Left common carotid artery plus branches (tissue), 1 donor: ENCODE data around the genes TPD52L3 and TYRP1.

- PRO-cap, result no peak
Measured at GRCh38 chr9:6328012-6328595, at the start of gene TPD52L3. TSS of gene TPD52L3 (plus strand) at chr9:6328375.

GRCh38 chr9:6427600-6428004, 14.6 kb downstream of the UHRF2 start:
- PRO-cap, result no peak

DNA sequence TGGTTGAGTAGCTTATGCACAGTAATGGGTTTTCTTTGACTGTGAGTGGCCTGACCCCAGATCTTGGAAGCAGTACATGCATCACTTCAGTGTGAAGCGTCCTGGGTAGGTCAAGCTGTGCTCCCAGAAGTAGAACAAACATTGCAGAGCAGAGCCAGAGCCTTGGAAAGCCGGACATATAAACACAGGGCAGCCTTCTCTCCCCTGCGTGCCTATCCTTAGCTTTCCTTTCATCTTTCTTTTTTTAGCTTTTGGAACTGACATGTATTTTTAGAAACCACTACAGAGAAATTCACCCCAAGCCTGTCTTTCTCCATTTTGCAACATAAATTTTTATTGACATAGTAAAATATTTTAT, 389.4 kb downstream of the KDM4C start:
- PRO-cap, result no peak

DNA sequence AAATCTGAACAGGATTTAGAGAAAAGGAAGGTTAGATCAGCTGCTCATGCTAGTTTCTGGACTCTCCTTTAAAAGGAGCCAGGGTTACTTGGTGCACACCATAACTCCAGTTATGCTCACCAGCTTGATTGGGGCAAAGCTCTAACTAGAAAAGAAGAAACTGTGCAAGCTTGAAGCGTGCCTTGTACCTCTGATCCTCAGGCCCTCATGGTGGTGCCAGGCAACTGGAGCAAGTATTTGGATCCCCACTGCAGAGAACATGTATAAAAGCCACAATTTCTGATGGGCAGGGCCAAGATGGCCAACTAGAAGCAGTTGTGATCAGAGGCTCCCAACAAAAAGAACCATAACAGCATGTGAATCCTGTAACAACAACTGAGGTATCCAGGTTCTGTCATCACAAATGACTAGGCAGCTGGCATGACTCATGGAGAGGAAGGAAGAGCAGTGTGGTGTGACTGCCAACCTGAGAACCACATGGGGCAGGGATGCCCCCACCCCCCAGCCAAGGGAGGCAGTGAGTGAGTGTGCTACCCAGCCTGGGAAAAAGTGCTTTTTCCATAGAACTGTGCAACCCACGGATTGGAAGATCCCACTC, 79.8 kb upstream of the DMAC1 start:
- PRO-cap, result no peak

GRCh38 chr9:11064813-11065421, 452.1 kb upstream of the PTPRD start:
- PRO-cap, result no peak

DNA sequence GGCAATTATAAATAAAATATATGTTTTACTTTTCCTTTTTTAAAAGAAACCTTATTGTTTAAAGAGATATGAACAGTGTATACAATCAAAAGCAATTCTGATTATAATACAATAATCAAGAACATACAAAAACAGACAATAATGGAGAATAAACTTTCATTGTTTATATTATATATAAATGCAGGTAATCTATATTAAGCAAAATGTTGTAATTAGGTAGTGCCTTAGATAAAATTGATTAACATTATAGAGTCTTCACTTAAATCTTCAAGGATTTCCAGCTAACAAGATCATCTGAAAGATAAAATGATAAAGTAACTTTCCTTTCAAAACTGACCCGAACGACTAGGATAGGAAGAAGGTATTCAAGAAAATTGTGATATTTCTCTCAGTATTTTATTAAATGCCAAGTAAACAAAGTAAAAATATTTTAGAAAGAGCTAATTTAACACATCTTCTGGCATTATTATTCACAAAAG, 430.9 kb upstream of the TYRP1 start:
- PRO-cap, result no peak

DNA sequence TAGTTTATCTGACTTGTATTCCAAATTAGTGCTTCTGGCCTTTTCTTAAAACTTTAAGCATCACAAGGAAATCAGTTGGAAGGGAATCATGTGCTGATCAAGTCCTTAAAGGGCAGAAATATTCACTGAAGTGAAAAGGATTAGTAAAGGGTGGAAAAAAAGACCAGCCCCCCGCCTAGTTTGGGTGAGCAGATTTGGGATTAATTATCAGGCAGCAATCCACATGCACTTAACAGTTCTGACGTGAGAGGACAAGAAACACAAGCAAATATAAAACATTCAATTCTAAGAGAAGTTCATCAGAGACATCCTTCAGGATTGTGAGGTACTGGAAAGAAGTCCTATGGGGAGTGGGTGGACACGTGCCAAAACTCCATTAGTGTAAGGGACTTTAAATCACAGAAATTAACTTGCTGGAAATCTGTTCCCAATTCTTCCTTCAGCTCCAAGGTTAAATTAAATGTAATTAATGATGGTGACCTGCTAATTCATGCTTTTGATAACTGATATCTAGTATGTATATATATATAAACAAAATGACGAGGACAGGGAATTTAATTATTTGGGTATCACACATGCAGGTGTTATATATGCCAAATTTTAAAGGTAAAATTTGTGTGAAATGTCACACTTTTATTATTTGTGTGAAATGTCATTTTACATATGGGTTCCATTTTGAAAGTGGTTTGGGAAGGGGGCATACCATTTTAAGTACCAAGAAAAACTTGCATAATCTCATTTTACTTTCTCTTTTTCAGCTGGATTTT, at the start of gene TYRP1:
Gene TYRP1 (plus strand): TSS at position 232 of the 767 bp plus-strand sequence.
- PRO-cap, result no peak

DNA sequence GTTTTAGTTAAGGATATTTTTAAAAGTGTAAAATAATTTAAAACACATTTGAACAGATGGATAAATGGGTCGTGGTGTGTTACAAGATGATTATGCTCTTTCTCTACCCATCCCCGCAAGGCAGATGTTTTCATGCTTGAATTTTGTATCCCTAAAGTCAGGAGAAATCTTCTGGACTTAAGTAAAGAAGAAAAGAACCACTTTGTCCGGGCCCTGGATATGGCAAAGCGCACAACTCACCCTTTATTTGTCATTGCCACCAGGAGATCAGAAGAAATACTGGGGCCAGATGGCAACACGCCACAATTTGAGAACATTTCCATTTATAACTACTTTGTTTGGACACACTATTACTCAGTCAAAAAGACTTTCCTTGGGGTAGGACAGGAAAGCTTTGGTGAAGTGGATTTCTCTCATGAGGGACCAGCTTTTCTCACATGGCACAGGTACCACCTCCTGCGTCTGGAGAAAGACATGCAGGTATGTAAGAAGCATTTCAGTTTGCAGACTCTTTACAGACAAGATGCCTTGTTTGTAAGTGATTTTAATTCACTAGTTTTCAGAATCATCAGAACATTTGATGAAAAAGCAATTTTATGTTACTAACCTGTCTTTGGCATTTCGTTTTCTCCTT, 2.3 kb downstream of the TYRP1 start:
- PRO-cap, result no peak

DNA sequence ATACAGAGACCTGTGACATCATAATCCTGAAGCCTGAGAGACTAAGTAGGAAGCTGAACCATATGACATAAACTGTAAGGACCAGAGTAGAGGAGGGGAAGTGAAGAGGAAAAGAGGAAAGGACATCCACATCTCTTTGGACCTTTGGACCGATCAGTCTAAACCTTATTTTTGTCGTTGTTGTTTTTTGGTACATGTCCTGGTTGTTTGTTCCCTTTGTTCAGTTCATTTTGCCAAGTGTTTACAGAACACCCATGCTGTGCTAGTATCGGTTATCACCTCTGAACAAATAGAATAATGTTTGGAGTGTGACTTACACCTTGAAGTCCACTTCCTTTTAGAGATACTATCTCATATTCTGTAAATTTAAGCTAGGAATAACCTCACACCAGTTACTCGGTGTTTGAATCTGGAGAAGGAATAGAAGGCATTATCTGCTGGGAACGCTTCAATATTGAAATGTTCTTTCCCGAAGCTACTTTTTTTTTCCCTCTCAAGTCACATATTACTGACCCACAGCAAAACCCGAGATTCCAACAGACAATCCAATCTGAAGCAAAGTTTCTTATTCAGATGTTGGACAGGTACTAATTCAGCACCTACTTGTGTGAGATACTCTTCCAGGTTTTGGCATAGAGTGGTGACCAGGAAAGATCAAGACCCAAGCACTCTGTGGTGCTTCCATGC, 42.1 kb downstream of the LURAP1L start:
- PRO-cap, result no peak

GRCh38 chr9:12923389-12923789, 148.6 kb downstream of the LURAP1L start:
- PRO-cap, result no peak

GRCh38 chr9:13034192-13034850, 245.2 kb downstream of the MPDZ start:
- PRO-cap, result no peak

- PRO-cap, result no peak
Measured at GRCh38 chr9:13070445-13071097, 208.9 kb downstream of the MPDZ start.

DNA sequence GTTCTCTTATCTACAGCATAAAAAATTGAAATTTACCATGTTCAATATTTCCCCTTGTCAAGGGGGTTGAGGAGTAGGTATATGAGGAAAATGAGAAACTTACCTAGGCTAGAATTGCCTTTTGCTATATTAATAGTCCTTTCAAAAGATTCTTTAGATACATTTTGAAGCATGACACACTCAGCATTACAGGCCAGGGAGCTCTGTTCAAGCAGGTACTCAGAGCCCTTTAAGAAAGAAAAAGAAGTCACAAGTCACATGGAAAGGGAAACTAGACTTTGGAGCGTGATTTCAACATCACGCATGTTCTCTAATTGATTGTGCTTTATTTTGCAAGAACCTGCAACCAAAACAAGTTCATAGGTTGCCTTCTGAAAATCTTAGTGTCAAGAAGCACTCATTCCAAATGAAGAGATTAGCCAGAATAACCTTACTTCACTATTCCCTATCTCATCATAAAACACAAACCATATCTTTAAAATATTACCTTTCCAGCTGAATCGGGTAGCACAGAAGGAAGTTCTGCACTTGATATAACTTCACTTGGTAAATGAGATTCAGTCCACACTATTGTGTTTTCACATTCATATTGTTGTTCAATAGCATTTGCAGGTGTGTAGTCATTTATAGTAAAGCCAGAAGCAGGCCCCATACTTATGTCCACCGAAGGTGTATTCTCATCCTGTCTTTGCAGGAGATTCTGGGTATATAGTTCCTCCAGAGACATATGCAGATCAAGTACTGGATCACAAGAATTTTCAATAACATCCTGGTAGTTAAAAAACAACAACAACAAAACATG, 103.6 kb downstream of the MPDZ start:
- PRO-cap, result no peak

GRCh38 chr9:13267734-13268311, 11.7 kb downstream of the MPDZ start:
- PRO-cap, result no peak

- PRO-cap, result no peak
Measured at GRCh38 chr9:14086867-14087599, 226.9 kb downstream of the NFIB start.

DNA sequence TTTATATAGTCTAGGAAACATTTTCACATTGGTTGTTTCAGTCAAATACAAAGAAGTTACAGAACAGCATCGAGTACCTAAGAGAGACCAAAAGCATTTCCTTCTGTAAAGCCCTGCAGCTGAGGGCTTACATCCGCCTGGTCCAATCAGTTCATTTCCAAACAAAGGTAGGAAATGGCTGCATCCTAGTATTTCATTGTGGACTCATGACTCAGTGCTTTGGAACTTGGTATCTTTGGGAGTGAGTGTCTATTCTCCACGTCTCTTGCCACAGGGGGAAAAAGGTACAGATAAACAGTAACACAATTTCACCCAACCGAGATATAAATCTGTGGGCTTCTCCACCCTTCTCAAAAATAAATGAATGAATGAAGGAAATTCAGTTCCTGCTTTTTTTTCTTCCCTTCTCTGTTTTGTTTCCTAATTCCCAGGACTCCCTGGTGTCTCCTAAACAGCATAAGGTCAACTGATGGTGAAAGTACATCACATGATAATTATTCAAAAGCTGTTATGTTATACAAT, 75.4 kb downstream of the NFIB start:
- PRO-cap, result no peak

- PRO-cap, result no peak
Measured at GRCh38 chr9:14256519-14256960, 57.4 kb downstream of the NFIB start.

- PRO-cap, result bidirectional peak, plus-strand start at chr9:14347655, minus-strand start at chr9:14347566; unidirectional peak, minus-strand start at chr9:14347681; bidirectional peak, plus-strand start at chr9:14348110, minus-strand start at chr9:14348026
Measured at GRCh38 chr9:14347436-14348392, 33.8 kb upstream of the NFIB start.

DNA sequence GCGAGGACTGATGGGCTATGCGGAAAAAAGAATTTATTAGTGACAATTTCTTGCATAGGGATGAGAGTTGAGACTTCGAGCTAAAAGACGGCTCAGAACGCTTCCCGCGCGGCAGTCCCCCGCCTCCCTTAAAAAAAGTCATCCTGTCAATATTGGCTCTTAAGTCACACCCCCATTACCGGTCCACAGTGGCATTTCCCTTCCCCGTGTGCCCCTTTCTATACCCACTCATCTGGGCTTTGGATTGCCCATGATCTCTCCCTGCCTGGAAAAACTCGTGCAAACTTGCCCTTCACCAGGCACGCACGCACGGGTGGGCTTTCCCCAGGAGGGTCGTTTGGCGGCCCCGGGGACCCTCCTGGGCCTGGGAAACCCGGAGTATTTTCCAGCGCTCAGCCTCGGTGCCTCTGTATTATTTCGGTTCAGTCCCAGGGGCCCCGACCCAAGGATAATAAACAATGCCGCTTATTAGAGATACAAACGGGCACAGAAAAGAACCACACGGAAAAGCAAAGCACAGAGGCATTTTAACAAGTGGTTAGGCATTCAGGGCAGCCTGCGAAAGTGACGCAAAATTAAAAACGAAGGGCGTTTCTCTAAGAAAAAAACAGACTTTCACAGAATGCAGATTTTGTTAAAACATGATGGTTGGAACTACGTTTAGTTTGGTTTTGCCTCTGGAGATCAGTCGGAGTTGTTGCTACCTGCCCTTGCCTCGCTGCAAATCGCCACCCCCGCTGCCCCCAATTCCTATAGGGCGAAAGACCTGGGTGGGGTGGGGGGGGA, 36.0 kb upstream of the NFIB start:
- PRO-cap, result unidirectional peak, minus-strand start at position 130 of the sequence

DNA sequence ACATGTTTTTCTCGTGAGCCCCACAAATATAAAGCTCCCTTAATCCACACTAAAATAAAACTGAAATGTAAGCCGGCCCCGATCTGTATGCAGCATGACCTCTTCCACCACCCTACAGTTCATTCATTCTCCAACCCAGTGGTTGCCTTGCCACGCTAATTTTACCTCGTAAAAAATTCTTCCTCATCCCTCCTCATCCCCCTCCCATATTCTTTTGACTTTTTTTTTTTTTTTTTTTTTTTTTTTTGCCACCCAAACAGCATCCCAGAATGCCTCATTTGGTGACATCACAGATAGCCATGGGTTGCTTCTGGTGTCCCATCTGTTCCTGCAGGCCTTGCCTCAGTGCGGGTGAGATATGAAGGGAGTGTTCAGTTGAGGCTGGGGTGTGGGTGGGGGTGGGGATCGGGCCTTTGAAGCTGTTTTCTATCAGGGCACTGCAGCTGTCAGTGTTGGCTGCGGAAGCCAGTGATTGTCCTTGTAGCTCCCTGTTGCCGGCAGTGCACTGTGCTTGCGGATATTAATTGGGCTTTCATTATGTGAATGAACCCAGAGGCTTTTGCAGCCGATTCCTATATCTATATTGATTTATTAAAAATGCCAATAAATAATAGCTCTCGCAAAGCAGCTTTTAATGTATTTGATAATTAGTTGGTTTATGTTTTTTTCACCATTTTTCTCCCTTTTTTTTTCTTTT, 81.7 kb upstream of the NFIB start:
- PRO-cap, result no peak